ENCODE measurements around a stretch of chrX.

DNA sequence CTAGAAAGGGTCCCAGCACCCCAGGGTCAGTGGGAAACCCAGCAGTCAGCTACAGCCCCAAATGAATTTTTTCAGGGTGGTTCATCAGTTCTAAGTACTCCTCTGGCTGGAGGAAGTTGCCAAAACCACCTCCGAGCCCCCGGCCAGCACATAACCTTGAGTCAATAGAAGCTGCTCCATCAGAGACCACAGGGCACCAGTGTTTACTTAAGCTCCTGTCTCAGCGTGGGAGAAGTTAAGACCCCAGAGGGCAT, 18.3 kb downstream of the GAB3 start:
- PRO-cap: no peak
- RAMPAGE, long total RNA, 2 experiments: no peak in any of the 2 experiments

DNA sequence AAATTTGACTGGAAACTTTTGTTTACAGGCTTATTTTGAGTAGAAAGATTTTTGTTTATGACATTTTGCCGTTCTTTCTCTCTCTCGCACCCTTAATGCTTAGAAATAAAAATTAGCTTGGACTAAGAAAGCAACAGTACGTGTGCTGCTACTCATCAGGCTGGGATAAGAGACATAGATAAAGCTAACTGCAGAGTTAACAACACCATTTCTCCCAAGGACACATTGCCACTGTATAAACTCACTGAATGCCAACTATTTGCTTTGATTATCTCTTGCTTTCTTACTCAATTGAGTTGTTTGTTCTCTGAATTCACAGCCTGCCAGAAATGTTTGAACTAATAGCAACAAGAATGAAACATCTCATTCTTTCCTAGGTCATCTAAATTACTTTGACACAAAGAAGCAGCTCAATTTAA, 34.6 kb downstream of the F8 start:
- PRO-cap: no peak
- RAMPAGE, long total RNA, 2 experiments: no peak in any of the 2 experiments

- PRO-cap: no peak
- RAMPAGE, long total RNA, 2 experiments: start-site peak on the plus strand in 1 of 2 experiments, at chrX:155120037-155120166 at its widest, 6 reads per replicate
Measured at GRCh38 chrX:155119765-155120252, 48.5 kb downstream of the BRCC3 start.

DNA sequence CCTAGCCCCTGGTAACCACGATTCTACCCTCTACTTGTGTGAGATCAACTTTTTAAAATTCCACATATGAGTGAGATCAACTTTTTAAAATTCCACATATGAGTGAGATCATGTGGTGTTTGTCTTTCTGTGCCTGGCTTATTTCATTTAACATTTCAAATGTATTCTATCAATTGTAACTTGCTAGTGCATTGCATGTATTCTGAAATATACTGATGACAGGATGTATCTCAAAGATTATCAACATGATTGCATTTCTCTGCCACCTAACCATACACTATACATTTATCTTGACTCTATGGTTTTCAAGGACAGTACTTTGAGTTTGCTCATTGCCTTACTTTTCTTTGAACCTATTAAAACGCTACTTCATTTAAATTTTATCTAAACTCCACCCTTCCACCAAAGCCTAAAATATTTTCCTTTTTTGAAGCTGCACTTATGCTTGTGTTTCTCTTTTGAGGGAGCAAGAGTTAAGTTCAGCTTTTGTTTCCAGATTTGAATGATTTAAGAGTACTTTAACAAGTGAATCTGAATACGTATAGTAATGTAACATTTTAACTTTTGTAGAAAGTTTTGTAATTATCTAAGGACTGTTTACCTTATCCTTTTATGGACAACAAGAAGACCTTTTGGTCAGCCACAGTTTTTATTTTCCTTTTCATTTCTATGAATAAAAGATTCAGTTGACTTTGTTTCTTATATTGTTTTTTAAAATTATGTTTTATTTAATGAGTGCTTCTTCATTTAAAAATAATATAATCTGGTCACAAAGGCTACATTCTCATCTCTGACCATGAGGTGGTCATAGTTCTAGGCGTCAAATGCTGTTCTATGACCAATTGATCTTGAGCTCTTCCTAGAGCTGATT, 12.5 kb upstream of the RAB39B start:
- PRO-cap: no peak
- RAMPAGE, long total RNA, 2 experiments: no peak in any of the 2 experiments

Data from body of pancreas (tissue), 2 donors.